Mucosa of descending colon (tissue), 1 donor: ENCODE measurements around the genes CD7 and CYBC1.

GRCh38 chr17:82299390-82300017, 17.9 kb downstream of the CD7 start:
- PRO-cap: no peak

DNA sequence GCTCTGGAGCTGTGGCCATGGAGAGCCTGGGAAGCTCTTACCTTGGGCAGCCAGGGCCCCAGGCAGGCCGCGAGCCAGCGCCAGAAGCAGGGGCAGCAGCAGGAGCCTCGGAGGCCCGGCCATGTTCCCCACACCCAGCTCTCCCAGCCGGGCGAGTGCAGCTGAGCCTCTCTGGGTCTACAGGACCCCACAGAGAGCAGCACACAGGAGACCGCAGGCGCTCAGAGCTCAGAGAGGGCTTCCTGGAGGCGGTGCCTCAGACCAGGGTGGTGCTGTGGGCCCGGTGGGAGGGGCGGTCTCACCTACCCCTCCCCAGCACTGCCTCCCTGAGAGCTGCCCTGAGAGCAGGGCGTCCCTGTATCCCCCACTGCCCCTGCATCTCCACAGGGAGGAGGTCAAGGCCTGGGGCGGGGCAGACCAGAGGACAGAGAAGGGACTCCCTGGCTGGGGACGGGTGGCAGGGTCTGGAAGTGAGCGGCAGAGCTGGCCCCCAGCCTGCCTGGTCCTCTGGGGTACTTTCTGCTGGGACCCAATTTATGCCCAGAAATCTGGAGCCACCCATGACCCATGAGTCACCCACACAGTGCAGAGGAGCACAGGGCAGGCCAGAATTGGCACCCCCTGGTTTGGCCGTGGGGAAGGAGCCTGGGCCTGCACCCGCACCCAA, at the start of gene CD7:
CD7 (minus strand) TSS at position 236 of the 667 bp plus-strand sequence.
- PRO-cap: bidirectional peak, plus-strand start at position 301 of the sequence, minus-strand start at position 157 of the sequence

DNA sequence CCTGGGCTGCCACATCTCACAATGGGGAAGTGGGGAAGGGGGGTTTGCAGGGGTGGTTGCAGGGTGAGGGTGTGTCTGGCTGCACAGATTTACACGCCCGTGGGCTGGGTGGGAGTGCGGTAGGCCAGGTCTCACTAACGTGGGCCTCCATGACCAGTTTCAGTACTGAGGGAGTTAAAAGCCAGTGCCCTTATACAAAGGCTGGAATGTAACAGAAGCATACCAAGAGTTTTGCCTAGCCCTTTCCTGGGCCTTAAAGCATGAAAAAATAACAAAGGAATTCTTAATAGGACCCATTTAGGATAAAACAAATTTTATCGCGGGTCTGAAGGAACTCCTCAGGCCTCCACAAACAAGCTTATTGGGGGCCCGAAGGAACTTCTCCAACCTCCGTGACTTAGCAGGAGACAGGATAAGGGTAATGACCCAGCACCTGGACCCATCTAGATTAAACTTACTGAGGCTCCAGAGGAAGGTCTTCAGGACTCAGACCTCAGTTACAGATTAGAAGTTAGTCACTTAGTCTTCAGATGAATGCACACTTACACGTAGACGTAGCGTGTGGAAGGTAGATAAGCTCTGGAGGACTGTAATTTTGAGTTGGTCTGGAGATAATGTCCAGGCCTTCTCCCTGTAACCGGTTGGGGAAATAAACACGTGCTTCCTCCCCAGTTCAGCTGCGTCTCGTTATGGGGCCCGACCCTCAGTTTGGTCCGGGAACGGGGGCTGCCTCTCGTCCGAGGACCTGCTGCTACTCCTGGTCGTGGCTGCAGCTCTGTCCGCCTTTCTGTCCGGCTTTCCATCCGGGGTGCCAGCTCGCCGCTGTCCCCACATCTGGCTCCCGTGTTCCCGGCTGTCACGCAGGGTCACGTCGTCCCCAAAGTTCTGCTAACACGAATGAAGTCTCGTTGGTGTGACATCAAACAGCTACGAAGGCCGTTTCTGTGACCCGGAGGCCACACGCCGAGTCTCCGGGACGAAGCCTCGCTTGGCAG, 11.6 kb upstream of the SECTM1 start:
- PRO-cap: no peak

- PRO-cap: no peak
These were observed 8.5 kb upstream of the TEX19 start for GRCh38 chr17:82350450-82351072.

DNA sequence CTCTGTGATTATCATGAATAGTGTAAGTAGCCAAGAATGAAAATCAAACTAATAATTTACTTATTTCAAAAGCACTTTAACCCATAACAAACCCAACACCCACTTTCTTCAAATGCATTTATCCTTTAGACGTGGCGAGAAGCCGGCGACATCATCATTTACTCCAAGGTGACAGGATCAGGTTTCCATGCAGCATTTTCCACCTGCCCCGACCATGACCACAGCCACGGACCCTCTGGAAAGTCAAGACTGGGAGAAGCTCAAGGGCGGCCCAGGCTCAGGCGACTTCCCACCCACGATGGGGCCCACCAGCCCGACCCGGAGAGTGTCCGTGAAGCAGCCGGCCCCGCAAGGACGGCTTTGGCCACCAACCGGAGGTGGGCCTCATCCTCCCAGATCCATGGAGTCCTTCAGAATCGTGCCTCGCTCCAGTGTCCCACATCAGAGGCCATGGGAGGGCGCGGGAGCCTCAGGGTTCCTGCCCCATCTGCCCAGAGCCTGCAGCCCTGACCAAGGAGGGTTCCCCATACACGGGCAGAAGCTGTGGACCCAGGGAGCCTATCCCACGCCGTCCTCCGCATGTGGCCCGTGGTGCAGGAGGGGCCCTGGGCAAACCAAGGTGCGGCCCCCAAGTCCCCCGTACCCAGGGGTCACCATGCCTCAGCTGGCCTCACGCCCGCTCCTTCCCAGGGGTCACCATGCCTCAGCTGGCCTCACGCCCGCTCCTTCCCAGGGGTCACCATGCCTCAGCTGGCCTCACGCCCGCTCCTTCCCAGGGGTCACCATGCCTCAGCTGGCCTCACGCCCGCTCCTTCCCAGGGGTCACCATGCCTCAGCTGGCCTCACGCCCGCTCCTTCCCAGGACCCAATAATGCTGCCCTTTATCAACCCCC, 18.8 kb downstream of the UTS2R start:
- PRO-cap: no peak

DNA sequence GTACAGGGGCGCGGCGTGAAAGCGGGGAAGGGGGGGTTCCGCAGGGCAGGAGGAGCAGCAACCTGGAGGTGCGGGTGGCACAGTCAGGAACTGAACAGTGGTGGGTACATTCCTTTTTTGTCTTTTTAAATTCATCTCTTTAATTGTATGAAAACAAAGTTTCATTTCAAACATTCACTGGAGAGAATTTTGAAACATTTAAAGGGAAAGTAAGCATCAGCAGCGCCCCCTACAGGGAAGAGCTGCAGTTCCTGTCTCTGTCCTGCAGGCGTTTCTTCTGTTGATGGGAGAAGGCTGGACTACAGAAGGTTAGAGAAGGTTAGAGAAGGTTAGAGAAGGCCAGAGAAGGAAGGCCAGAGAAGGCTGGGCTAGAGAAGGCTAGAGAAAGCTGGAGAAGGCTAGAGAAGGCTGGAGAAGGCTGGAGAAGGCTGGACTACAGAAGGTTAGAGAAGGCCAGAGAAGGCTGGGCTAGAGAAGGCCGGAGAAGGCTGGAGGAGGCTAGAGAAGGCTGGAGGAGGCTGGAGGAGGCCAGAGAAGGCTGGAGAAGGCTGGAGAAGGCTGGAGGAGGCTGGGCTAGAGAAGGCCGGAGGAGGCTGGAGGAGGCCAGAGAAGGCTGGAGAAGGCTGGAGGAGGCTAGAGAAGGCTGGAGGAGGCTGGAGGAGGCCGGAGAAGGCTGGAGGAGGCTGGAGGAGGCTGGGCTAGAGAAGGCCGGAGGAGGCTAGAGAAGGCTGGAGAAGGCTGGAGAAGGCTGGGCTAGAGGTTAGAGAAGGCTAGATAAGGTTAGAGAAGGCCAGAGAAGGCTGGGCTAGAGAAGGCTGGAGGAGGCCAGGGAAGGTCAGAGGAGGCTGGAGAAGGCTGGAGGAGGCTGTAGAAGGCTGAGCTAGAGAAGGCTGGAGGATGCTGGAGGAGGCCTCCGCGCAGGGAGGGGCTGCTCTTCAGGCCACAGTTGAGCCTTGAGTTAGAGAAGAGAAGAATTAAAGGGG, 6.4 kb upstream of the OGFOD3 start:
- PRO-cap: no peak

DNA sequence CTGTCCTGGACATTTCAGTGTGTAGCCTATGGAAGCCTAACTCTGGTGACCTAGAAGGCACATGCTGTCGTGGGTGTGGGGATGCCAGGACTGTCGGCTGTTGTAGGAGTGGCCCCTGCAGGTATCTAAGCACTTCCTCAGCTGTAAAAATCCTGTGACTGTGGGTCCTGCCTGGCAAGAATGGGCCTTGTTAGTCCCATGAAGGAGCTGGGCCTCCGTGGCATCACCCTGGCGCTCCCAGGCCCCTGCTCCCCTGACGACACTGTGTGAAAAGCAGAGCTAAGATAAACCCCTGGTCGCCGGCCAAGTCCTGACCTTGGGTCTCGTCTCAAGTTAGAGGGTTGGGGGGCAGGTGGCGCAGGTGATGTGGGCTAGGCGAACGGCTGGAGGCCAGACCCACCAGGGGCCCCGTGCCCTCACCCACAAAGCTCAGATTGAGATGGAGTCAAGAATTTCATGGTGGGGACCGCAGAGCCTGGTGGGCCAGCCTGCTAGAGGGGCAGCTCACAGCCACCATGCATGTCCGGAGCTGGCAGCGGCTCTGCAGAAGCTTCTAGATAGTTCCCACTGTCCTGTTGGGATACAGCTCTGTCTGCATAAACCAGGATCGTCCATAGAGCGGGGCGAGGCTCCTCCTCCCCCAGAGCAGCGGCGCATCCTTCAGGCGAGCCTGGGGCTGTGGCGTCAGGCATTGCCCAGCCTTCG, 12.1 kb downstream of the CYBC1 start:
- PRO-cap: no peak

GRCh38 chr17:82450220-82451223, at the start of gene CYBC1:
TSS of gene CYBC1 (minus strand) at chr17:82450752.
- PRO-cap: bidirectional peak, plus-strand start at chr17:82450491, minus-strand start at chr17:82450492; bidirectional peak, plus-strand start at chr17:82450914, minus-strand start at chr17:82450728

GRCh38 chr17:82458368-82458589, 262 bp upstream of the NARF start:
- PRO-cap: bidirectional peak, plus-strand start at chr17:82458741, minus-strand start at chr17:82458519

DNA sequence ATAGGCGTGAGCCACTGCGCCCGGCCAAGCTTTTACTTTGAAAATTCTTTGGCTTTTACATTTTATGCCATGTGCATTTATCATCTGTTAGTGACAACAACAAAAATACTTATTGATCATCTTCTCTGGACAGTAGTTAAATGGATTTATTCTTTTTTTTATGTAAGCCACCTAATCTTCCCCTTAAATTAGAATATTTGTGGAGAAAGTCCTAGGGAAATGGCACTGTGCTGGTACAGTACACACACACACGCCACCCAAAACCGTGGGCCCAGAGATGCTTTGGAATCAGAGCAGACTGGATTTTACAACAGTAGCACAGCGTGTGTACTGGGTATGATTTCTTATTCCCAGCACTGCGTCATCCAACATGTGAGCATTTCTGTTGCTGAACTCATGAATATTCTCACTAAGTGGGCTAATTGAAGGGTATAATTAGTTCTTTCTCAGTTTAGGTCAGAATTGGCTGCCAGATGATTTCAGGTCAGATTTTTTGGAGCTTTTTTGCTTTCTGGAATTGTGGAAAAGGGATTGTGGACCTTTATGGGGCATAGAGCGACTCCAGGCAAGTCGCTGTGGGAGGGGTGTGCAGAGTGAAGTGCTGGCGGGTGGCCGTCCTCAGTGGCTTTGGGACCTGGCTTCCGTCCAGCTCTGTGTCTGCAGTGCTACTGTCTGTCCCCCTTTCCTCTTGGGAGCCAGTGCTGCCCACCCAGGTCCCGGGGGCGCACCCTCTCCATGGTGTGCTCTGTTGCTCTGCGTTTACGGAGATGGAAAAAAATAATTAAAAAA, 24.8 kb downstream of the FOXK2 start:
- PRO-cap: no peak

DNA sequence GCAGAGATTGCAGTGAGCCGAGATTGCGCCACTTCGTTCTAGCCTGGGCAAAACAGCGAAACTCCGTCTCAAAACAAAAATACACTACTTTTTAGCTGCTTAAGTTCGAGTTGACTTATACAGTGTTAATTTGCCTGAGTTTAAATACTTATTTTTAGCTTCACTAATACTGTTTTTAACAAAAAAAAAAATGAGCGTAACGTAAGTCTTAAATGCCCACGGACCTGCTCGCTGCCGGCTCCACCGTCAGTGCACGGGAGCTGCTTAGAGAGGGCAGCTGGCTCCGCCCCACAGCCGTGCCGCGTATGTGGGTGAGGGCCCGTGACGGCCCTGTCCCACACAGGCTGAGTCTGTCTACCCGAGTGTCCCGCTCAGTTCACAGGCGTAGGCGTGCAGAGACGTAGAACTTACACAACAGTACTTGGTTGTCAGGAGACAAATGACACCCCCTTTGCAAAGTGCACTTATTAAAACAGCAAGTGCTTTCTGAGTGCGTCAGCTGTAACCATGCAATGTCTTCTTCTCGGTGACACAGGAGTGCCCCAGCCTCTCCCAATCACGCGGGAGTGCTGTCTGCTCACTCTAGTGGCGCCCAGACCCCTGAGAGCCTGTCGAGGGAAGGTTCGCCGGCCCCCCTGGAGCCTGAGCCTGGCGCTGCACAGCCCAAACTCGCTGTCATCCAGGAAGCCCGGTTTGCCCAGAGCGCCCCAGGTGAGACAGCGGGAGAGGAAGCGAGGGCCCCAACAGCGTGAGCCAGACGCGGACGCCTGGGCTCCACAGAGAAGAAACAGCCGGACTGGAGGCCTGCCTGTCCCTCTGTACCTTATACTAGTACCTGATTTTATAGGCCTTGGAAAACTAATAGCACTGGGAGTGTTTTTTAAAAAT, 64.2 kb downstream of the FOXK2 start:
- PRO-cap: no peak

GRCh38 chr17:82586317-82586516, 62.0 kb downstream of the WDR45B start:
- PRO-cap: no peak

DNA sequence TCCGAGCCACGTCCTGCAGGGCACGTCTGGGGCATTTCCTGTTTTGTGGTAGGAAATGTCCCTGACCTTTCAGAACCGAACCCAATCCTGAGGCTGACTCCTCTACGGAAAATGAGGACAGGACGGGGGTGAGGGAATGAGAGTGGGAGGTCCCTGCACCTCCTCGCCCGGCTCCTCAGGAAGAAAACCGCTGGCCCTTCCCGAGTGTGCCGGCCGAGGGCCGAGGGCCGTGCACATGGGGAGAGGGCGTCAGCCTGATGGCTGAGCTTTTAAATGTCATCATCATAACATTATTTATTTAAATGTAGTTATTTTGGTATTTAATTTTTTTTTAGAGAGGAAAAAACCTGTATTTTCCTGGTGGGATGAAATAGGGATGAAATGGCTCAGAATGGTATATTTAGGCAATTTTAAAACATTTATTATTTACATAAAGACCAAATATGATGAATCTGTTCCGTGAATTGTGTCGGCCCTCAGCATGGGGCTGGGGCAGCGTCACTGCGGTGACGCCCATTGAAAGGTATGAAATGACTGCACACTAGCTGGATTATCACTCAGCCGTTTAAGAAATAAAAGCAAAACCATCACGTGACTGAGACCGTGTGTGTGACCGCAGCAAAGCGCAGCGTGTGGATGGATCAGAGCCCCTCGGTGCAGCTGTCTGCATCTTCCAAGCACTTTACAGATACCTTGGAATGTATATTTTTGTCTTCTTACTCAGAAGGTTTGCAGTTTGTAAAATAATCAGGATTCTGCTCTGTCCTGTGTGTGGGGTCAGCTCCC, 45.5 kb downstream of the WDR45B start:
- PRO-cap: no peak

DNA sequence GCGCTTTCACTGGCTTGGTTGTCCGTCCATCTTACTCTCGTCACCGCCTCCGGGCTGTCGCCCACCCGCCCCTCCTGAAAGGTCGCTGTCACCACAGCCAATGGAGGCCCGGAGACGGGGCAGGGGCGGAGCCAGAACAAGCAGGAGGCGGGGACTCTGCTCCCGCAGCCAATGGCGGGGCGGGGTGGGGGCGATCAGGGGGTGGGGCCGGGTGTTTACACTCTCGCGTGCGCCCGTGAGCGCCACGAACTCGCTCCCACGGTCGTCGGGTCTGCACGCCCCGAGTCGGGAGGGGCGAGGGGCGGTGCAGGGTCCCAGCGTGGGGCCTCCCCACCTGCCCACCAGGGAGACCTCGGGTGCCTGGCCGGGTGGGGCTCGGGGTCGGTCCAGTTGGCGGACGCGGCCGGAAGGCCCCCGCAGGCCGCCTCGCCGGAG, 308 bp upstream of the RAB40B start:
- PRO-cap: bidirectional peak, plus-strand start at position 247 of the sequence, minus-strand start outside the sequence

DNA sequence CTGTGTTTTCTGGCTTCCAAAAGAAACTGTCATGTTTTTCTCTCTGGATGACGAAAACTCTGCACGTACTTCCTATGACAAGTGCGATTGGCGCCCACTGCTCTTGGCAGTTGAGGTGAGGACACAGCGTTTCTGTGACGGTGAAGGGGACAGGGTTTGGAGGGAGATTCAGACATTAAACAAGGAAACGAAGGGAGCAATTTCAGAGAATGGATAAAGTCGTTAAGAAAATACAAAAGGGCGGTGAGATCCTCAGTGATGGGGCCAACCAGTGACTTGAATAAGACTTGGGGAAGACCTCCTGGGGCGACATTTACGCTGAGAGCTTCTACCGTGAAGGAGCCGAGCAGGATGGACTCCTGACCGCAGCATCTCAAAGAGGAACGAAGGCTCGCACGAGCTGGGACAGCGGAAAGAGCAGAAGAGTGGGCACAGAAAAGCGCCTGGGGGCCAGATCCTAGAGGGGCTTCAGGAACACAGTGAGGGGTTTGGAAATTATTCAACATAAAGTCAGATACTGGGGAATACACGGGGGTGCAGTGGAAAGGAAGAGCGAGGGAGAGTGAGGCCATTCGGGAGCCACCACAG, 17.6 kb downstream of the ZNF750 start:
- PRO-cap: no peak

DNA sequence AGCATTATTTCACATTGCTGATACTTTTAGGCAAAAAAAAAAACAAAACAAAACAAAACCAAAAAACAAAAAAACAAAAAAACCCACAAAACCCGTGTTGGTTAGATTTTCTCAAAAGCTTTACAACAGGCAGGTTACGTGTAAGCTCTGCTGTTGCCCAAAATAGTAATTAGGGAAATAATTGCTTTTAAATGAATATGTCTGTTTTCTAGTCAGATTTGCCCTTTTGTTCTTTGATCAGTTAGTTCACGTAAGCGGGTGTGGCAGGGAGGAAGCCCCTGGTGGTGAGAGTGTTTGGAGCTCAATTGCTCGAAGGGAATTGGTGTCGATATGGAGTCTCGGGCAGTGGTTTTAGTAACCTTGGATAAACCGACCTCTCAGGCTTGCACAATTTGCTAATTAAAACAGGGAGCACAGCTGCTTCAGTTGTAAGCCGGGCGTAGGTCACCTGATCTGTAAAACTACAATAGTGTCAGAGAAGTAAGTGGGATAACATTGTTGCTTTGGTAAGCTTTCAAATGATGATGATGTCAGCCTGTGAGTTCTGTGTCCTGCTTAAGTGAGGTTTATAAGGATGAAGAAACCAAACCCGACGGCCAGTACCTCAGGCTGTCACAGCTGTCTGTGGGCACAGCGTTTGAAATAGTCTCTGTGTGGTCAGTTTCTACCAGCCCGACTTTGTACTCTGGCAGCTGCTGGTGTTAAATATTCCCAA, 3.0 kb downstream of the ZNF750 start:
- PRO-cap: no peak

- PRO-cap: no peak
These were observed 31.4 kb upstream of the ZNF750 start for GRCh38 chr17:82870889-82871886.

DNA sequence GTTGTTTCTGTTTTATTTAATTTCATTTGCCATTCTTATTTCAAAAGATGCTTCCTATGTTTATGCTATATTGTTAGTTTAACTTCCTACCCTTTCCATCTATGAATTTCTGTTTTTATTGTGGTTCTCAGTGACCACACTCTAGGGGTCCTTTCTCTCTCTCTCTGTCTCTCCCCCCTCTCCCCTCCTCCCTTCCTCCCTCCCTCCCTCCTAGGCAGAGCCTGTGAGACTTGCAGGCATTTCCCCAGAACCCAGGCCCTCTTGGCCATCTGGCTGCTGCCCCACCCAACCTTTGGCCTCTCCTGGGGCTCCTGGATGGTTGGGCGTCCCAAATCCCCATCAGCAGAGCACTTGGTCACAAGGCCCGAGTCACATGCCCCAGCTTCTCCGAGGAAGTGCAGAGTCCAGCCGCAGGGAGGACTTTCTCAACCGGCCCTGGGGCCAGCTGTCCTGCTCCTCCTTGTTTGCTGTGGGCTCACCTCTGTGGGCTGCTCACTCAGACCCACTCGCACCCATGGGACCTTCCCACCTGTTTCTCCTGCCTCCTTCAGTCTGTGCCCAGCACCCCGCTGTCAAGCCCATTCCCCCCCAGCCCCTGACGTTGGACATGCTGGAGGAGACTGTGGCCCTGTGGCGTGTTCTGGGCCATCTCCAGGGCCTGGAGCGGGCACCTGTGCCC, 42.1 kb upstream of the ZNF750 start:
- PRO-cap: bidirectional peak, plus-strand start at position 400 of the sequence, minus-strand start at position 271 of the sequence

DNA sequence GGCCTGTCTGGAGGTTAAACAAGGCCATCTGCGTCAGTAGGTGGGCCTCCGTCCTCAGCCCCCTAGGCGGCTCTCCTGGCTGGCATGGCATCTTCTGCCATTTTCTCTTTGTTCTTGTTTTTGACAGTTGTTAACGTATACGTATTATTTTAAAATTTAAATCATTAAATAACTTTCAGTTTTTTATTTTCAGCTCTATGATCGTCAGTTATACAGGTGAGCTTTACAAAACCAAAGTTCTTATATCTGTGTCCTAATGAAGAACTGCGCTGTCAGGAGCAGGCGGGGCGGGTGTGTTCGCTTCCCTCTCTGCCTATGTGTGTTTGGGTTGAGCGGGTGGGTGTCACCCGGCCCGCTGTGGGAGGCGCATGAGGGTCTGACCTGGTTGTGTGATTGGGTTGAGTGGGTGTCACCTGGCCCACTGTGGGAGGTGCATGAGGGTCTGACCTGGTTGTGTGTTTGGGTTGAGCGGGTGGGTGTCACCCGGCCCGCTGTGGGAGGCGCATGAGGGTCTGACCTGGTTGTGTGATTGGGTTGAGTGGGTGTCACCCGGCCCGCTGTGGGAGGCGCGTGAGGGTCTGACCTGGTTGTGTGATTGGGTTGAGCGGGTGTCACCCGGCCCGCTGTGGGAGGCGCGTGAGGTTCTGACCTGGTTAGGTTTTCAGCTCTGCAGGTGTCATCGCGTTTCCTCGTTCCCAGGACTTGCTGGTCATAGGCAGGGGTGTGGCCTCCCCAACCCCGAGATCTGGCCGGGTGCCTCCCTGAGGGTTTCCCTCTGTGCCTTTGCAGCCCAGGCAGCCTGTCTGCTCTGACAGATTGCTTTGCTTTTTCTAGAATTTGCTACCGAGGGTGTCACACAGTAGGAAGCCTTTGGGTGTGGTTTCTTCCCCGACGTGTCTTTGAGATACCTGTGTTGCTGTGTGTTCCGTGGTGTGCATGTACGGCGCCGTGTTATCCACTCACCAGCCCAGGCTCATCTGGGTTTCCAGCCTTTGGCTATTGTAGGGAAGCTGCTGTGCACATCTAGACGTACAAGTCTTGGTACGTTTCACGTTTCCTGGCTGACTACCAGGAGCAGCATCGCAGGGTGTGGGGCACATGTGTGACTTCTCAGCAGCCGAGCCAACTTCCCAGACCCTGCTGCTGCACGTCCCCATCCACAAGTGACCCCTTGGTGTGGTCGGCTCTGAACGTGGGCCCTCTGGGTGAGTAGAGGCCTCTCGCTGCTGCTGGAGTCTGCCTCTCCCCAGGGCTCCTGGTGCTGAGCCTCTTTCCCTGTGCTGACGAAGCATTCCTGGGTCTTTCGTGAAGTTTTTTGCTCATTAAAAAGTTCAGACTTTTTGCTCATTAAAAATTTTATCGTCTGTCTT, 69.8 kb upstream of the ZNF750 start:
- PRO-cap: no peak

DNA sequence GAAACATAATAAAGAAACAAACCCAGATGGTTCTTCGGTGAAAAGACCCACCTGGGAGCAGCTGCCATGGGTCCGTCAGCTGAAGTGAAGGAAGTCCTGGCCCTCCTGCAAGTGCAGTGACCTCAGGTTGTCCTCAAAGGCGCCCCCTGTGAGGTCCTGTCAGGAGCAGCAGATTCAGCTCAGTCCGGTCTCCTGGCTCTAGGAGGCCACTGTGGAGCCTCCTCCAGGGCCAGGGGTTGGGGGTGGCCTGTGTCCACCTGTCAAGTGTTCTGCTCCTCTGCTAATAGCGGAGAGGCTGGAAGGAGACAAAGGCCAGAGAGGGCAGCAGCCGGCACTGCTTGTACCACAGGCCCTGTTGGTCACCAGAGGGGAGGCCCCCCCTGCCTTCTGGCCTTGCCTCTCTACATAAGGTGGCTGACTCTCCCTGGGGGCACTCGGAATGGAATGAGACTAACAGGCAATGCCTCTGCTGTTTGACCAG, 104.7 kb downstream of the B3GNTL1 start:
- PRO-cap: no peak